Right atrium auricular region (tissue), 2 donors: ENCODE measurements around a stretch of chr1.

- PRO-cap: no peak
- RAMPAGE, long total RNA, 2 experiments: no peak in any of the 2 experiments
These were observed 36.6 kb downstream of the ARHGEF10L start for GRCh38 chr1:17576008-17576610.

GRCh38 chr1:17579951-17580808 is 40.7 kb downstream of the ARHGEF10L start:
- PRO-cap: no peak
- RAMPAGE, long total RNA, 2 experiments: no peak in any of the 2 experiments

GRCh38 chr1:17593120-17593906 is 53.8 kb downstream of the ARHGEF10L start:
- PRO-cap: no peak
- RAMPAGE, long total RNA, 2 experiments: no peak in any of the 2 experiments

DNA sequence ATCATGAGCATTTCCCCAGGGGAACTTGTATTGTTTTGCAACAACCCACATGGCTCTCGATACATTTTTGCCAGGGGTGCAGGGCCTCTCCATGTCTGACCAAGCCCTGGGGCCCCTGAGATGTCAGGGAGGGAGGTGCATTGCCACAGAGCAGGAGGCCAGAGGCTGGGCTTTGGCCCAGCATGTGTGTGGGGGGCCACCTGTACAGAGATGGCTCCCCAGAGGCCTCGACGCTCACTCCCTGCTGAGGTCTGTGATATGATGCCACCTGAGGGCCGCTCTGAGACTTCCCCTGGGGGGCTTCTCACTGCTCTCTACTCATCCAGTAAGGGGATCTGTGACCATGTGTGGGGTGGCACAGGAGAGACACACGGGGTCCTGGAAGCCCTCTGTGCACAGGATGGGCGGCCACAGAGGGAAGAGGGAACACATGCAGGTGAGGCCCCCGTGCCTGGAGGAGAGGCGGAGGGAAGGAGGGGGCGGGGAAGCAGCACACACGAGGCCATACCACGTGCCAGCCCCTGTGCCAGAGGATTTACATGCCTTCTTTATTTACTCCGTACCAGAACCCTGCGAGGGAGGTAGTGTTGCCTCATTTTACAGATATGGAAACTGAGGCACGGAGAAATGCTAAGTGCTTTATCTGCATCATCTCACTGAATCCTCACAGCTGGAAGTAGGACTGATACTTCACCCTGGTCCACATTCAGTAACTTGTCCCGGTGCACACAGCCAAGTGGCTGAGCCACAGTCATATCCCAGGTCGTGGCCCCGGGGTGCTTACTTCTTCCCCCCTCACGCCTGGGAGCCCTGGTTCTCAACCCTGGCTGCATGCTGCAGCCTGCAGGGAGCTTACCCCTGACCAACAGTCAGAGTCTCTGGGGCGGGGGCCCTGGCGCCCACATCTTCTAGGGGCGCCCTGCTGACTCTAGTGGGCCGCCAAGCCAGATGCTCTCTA is 56.0 kb downstream of the ARHGEF10L start:
- PRO-cap: no peak
- RAMPAGE, long total RNA, 2 experiments: no peak in any of the 2 experiments

- PRO-cap: no peak
- RAMPAGE, long total RNA, 2 experiments: no peak in any of the 2 experiments
These were observed 106.5 kb upstream of the ACTL8 start for GRCh38 chr1:17648393-17649257.

DNA sequence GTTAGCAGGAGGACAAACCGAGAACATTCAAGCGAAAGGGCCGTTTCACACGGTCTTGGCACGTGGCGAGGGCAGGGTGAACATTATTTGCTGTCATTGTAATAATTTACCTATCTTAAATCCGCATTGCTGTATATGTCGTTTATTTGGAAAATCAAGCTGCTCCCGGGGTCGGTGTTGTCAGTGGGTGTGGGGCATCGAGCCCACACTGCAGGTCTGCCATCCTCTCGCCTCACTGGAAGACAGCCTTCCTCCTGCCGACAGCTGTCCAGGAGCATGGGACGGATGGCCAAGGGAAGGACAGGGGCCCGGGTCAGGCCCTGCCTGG is 87.1 kb upstream of the ACTL8 start:
- PRO-cap: no peak
- RAMPAGE, long total RNA, 2 experiments: no peak in any of the 2 experiments

- PRO-cap: no peak
- RAMPAGE, long total RNA, 2 experiments: no peak in any of the 2 experiments
These were observed 72.8 kb upstream of the ACTL8 start for GRCh38 chr1:17682408-17682729.

DNA sequence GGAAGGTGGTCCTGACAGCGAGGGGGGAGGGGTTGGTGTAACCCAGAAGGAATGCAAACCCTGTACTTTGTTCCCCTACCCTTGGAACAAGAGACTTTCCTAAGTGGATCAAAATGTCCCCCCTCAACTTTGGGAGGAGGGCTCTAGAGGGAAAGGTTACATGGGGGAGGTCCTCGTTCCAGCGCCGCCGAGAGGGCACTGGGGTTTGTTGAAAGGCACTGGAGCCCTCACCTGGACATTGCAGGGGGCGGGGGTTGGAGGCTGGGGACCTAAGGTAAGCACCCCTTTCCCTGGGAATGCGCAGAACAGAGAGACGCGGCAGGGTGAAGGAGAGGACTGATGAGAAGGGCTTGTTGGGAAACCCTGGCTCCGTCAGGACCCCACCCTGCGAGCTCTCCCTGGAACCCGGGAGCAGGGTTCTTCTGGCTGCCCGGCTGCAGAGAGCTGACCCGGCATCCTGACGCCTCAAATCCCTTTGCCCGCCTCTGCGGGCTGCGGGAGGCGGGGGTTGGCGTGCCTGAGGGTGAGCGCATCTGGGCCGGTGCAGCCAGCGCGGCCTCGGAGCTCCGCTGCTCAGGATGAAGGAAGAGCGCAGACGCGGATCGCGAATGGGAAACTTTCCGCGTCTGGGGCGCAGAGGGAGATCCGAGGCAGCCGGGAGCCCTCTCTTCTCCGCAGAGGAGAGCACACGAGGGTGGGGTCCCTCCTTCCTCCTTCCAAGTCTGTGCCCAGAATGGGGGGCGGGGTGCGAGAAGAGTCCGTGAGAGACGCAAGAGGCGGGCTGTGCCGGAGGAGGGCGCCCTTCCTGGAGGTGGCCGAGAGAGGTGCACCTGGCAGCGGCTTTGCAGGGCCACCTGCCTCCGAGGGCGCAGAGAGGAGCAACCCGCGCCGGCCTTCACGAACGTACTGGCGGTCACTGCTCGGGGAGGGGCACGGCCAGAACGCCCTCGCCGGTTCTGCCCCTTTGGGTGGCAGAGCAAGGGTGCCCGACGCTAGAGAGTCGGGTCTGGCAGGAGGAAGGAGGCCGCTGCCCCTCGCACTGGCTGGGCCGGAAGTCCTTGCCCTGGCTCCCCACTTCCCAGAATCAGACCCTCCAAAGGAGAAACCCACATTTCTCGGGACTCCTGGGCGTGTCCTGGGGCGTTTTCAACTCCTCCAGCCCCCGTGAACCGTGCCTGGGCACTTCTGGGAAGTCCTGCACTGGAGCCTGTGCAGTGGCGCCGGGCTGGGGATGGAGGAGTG is 2.4 kb downstream of the IGSF21 start:
- PRO-cap: unidirectional peak, minus-strand start at position 690 of the sequence; unidirectional peak, minus-strand start at position 726 of the sequence
- RAMPAGE, long total RNA, 2 experiments: no peak in any of the 2 experiments

DNA sequence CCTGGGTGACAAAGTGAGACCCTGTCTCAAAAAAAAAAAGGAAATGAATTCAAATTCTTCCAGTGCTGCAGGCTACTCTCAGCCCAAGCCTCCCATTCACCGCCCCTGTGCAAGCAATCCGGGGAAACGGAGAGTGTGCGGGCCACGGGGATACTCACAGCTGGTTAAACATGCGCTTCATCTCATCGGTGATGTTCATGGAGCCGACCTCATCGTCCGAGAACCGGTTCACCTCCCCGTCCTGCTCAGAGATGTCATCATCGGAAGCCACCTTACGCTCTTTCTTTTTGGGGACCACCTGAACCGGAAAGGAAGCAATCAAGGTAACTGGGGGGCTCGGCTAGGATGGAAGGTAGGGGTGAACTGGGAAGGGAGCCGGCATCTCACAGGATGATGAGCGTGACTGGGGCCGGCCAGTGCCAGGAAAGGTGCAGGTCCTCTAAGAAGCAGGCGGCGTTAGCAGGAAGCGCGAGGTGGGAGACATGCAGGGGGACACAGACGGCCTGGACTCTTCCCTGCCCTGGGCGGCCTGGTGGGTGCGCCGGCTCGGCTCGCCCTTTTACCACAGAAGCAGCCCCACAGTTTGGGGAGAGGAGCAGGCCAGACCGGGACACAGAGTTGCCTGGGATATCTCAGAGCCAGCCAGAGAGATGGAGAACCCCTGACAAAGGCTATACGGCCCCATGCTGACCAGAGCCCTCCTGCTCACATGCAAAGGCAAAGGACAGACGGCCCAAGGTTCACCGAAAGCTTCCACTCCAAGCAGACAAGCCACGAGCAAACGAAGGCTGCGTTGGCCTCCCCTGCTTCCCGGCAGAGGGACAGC is 14.6 kb upstream of the ALDH4A1 start:
- PRO-cap: no peak
- RAMPAGE, long total RNA, 2 experiments: no peak in any of the 2 experiments

- PRO-cap: no peak
- RAMPAGE, long total RNA, 2 experiments: no peak in any of the 2 experiments
These were observed 22.9 kb upstream of the ALDH4A1 start for GRCh38 chr1:18925148-18925774.

GRCh38 chr1:18941827-18942259 is 14.6 kb downstream of the IFFO2 start:
- PRO-cap: bidirectional peak, plus-strand start at chr1:18942067, minus-strand start at chr1:18941985
- RAMPAGE, long total RNA, 2 experiments: no peak in any of the 2 experiments

DNA sequence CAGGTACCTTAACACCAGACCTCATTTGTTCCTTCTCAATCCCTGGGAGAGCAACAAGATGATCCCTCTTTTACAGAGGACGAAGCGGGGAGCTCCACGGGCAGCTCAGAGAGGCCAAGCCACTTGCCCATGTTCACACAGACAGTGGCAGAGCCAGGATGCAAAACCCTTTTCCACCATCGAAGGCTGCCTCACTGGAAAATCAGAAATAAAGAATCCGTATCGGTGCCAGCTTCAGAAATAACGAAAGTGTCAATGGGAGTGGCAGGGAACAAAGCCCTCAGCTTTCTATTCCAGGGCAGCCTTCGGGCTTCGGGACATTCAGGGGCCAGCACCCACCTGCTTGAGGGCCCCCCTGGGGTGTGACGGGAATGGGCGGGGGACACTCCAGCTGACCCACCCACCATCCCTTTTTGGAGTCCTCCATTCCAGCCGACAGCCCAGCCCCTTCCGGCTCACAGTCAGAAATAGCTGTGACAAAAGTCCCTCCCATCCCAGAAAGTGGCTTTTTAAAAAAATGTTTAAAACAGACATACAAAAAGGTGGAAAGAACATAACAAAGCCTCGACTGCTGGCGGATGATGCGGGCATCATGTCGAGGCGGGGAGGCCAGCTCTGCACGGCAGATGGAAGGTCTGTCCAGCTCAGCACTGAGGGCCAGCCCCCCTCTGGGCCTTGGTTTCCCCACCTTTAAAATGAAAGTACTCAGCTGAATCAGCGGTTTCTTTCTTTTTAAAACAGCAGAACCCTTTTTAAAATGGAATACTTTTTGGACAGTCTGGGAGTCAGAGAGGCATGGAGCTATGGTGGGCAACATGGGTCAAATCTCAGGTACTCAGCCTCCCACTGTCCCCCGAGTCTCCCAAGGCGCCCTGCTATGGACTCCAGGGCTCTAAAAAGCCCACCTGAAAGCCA is 5.8 kb downstream of the IFFO2 start:
- PRO-cap: bidirectional peak, plus-strand start at position 554 of the sequence, minus-strand start at position 364 of the sequence
- RAMPAGE, long total RNA, 2 experiments: start-site peak on the minus strand in 1 of 2 experiments, centred at position 335 of the sequence, 5 reads per replicate

- PRO-cap: unidirectional peak, minus-strand start at chr1:19067150
- RAMPAGE, long total RNA, 2 experiments: no peak in any of the 2 experiments
These were observed 110.7 kb upstream of the IFFO2 start for GRCh38 chr1:19066779-19067952.

- PRO-cap: no peak
- RAMPAGE, long total RNA, 2 experiments: no peak in any of the 2 experiments
These were observed 123.2 kb upstream of the IFFO2 start for GRCh38 chr1:19079250-19080474.

- PRO-cap: bidirectional peak, plus-strand start at chr1:19083398, minus-strand start at chr1:19083251
- RAMPAGE, long total RNA, 2 experiments: no peak in any of the 2 experiments
These were observed 126.6 kb upstream of the IFFO2 start for GRCh38 chr1:19082817-19083655.

DNA sequence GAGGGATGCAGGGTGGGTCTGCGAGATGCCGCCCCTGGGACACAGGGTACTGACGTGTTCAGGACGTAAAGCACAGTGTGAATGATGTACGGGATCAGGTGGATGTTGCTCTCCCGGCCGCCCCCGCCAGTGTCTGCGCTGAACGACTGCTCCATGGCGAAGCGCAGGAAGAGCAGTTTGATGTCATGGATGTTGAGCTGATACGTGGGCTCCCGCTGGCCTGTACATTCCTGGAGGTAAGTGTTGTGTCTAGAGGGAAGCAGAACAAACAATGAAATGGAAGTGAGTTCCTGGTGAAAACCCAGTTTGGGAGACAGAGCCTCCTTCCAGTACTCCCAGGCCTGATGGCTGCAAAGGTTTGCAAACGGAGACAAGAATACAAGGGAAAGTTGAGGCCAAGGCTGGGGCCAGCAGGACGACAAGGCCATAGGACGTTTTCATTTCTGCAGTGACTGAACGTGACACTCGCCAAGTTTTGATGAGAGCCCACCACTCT is 125.6 kb downstream of the UBR4 start:
- PRO-cap: no peak
- RAMPAGE, long total RNA, 2 experiments: no peak in any of the 2 experiments

DNA sequence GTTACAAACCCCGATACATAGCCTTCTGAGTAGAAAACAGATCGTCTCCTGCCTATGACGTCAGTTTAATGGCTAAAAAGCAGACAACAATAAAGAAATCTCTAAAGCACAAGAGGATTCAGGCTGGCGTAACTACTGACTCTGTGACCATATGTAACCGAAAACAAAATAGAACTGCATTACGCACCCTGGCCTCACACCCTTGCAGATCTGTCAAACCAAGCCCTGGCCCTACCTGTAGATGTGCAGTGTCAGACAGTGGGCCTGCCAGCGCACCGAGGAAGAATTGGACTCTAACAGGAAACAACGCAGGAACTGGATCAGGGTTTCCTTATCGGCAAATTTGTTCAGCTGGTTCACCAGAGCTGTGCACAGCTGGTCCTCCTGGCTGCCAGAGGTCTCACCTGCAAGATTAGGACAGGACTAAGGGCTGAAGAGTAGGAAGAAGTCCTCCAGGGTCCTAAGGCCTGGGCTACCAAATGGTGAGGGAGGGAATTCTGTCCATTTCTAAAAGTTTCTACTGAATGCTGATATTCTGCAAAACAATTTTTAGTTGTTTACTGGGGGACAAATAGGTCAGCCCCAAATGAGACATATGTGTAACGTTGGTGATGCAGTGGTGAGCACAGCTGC is 90.0 kb downstream of the UBR4 start:
- PRO-cap: no peak
- RAMPAGE, long total RNA, 2 experiments: no peak in any of the 2 experiments

DNA sequence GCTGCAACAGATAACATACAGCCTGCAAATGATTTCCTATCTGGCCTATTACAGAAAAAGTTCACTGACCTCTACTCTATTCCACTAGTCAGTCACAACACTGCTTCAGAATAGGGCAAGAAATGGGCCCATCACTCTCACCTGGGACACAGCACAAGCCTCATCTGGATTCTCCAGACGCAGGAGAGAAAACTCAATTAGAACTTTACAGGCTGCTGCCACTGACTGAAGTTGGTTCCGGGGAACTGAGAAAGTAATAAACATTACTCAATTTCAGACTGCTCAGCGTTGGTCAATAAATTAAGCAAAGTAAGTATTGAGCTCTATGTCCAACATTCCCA is 10.6 kb downstream of the UBR4 start:
- PRO-cap: no peak
- RAMPAGE, long total RNA, 2 experiments: no peak in any of the 2 experiments

GRCh38 chr1:19209950-19210132 is 225 bp downstream of the UBR4 start:
- PRO-cap: no peak
- RAMPAGE, long total RNA, 2 experiments: no peak in any of the 2 experiments

- PRO-cap: no peak
- RAMPAGE, long total RNA, 2 experiments: no peak in any of the 2 experiments
These were observed 2.3 kb downstream of the AKR7A3 start for GRCh38 chr1:19286203-19286671.